Skin of body (tissue), 2 donors: ENCODE measurements around the genes NATD1, MAP2K3 and WSB1.

DNA sequence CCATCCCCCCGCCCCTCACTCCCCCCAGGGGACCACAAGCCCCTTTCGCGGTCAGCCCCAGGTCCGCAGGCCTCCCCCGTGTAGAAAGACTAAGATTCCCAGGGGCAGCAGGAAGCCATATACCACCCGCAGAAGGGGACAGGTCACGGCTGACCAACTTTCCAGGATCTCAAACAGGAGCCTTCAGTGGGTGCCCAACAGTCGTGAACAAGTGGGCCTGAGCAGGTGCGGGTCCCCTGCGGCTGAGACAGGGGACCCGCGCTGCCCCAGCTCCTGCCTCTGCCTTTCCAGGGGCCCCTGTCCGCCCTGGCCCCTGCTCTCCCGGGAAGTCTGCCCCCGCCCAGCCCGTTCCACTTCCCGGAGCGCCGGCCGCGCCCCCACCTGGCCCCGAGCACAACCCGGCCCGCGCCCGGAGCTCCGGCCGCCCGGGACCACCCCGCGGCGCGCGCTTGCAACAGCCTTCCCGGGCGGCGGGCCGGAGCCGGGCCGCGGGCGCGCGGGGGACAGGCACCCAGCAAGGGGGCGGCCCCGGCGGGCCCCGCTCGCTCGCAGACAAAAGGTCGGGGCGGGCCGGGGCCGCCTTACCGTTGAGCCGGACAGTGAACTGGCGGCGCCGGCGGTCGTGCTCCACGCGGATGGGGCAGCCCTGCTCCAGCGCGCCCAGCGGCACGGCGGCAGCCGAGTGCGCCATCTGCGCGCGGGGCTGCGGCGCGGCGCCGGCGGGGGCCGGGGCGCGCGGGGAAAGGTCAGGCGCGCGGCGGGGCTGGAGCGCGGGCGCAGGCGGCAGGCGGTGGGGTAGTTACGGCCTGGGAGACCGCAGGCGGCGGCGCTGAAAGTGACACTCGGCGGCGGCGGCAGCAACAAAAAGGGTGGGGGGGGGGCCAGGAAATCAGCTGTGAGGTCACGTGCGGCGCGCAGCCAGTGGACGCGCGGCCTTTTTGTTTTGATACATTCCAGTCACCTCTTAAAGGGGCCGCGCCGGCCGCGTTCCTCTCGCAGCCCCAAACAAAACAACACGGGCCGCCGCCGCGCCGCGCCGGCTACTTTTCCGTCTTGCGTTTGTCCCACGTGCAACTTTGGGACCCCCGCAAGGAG, at the start of gene NATD1:
NATD1 (minus strand) TSS at position 837 of the 1,095 bp plus-strand sequence.
- RAMPAGE, long total RNA, result no peak

DNA sequence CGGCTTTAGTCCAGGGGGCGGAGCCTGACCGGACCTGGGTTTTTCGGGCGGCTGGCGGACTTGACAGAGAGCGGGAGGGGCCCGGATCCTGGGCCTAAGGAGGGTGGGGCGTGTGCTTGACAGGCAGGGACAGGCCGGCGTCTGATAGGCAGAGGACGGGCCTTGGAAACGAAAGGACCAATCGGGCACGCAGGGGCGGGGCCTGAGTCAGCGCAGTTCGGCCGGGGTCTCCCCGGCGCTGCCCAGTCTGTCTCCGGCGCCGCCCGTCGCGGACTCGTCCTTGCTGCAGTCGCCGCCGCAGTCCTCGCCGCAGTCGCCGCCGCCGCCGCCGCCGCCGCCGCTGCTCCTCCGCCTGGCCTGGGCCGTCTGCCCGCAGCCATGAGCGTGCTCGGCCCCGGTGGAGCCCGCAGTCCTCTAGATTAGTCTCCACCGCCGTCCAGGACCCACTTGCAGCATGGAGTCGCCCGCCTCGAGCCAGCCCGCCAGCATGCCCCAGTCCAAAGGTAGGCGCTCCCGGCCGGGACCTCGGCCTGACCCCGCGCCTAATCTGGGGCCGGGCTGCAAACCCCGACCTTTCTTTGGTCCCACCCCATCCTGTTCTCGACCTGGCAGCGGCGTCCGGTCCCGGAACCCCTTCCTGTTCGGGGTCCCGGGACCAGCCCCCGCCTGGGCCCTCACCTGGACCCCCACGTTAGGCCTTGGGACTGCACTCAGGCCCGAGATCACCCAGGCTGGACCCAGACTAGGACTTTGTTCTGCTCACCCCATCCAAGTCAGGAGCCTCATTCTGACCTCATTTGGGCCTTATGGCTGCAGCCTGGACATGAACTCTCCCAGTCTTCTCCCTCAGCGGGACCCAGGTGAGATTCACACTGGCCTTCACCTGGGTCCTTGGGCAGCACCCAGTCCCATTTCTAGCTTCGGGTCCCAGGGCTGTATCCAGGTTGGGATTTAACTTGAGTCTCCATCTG, at the start of gene MAP2K3:
MAP2K3 (plus strand) TSS at position 245 of the 971 bp plus-strand sequence.
- RAMPAGE, long total RNA, result no peak

DNA sequence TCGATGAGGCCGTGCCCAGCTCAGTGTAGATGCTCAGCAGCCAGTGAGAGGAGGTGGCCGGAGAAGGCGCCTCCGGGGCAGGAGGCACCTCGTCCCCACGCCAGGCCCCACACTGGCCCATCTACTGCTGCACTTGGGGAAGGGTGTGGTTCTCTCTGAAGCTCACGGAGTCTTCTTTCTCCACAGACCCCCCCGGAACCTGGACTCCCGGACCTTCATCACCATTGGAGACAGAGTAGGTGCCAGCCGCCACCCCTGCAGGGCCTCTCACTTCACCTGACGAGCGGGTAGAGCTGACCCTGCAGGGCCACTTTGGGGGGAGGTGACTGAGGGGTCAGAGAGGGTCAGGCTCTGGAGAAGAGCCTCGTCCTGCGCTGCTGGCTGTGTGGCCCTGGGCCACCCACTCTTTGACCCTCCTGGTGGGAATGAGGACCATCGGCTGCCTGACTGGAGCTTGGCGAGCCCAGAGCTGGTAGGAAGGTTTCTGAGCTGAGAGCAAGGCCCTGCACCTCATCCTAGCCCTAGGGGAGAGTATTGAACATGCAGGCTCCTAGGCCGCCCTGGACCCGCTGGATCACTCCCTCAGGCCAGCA, 14.3 kb downstream of the MAP2K3 start:
- RAMPAGE, long total RNA, result no peak

GRCh38 chr17:21322392-21322673, 37.8 kb downstream of the MAP2K3 start:
- RAMPAGE, long total RNA, result no peak

GRCh38 chr17:21395221-21395420, 19.0 kb downstream of the KCNJ12 start:
- RAMPAGE, long total RNA, result no peak

- RAMPAGE, long total RNA, result no peak
Measured at GRCh38 chr17:21397321-21397958, 21.3 kb downstream of the KCNJ12 start.

DNA sequence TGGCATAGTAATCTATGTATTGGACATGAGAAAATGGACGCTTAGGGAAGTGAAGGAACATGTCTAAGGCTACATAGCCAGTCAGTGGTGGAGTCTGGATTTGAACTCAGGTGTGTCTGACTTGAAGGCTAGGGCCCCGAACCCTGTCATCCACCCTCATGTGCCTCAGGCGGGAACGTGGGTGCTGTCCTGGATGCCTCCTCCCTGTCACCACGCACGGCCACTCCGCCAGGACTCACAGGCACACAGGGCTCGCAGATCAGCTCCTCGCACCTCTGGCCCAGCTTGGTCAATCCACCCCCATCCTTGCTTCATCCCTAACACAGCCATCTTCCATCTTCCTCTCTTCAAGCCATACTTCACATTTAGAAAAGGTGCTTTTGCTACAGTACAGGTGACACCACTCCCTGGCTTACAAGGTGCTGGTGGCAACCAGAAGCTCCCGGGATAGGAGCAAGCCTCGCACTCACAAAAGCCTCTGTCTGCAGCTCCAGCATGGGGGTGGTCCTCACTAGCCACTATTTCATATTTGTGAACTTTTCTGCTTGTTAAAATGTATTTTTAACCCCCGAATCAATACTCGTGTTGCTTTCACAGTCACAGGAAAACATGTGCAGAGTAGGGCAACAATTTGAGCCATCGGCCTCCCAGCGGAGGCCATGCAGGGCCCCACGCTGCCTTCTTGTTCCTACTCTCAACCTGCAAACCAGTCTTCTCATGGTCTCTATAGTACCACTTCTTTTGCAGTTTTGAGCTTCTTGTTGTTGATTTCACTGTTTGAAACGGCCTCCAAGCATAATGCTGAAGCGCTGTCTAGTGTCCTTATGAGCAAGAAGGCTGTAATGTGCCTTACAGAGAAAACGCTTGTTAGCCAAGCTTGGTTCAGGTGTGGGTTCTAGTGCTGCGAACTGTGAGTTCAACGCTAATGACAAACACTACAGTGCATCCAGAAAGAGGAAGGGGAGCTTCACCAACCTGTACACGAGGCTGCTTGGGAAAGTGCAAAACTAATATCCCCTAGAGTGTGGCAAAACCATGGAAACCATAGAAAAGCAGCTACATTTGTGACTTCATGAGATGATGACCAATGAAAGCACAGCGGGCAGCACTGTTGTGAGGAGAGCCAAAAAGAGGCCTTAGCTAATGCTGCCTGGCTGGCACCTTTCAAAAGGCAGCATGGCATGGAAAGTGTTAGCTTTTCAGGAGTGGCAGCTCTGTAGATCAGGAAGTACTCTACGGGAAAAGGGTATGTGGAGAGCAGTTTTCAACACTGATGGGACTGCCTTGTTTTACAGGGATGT, 155.1 kb downstream of the KCNJ12 start:
- RAMPAGE, long total RNA, result no peak

GRCh38 chr17:21674203-21674854, 18.0 kb upstream of the KCNJ18 start:
- RAMPAGE, long total RNA, result no peak

DNA sequence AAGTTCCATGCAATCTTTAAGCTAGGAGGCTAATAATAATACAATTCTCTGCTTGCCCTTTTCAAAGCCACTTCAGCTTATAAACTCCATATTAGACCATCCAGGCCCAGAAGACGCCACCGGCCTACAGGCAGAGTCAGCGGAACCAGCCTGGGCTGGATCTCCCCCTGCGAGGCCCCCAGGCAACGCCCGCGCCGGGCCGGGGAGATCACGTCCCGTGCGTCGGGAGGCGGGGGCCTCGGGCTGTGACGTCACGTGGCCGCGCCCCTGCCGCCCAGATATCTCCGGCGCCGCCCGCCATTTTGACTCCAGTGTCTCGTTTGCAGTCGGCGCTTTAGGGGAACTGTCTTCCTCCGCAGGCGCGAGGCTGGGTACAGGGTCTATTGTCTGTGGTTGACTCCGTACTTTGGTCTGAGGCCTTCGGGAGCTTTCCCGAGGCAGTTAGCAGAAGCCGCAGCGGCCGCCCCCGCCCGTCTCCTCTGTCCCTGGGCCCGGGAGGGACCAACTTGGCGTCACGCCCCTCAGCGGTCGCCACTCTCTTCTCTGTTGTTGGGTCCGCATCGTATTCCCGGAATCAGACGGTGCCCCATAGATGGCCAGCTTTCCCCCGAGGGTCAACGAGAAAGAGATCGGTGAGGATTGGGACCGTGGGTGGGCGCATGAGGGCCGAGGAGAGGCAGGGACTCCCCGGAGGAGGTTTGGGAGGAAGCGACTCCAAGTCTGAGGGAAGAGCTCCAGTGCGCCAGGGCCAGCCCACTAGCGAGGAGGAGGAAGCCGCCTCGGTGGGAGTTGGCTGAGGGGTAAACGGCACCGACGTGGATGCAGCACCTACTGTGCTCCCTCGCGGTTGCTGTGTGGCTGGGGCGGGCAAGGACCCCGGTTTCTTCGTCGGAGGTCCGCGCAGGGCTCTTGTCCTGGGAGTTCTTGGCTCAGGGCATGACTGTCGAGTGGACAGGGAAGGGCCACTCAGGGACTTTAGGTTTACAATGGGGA, at the start of gene WSB1:
WSB1 (plus strand) TSS at position 311 of the 993 bp plus-strand sequence.
- RAMPAGE, long total RNA, result no peak

- RAMPAGE, long total RNA, result no peak
Measured at GRCh38 chr17:27296274-27296840, 2.4 kb downstream of the WSB1 start.

DNA sequence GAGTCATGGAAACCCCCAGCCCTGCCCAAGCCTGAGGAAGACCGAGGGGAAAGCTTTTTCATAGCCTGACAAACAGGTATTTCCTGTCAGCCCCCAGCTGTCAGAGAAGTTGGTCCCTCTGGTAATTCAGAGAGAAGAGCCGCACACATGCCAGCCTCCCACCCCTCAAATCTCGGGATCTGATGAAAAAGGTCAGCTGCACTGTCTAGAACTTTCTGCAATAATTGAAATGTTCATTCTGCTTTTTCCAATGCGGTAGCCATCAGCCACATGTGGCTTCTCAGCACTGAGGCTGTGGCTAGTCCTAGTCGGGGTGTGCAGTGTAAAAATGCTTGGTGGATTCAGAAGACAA, 50.5 kb downstream of the KSR1 start:
- RAMPAGE, long total RNA, result no peak

- RAMPAGE, long total RNA, result no peak
Measured at GRCh38 chr17:27559108-27559384, 71.9 kb upstream of the LGALS9 start.

DNA sequence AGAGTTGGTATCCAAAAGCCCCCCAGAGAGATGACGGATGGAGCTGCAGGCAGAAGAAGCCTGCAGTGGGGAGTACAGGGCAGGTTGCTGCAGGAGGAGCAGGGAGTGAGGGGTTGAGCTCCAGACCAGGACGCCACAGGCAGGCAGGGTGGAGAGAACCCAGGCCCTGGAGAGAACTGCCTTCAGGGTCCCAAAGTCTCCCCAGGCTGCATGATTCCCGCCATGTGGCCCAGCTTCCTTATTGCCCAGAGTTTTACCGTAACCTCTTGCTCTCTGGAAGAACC, 11.5 kb upstream of the NOS2 start:
- RAMPAGE, long total RNA, result no peak

DNA sequence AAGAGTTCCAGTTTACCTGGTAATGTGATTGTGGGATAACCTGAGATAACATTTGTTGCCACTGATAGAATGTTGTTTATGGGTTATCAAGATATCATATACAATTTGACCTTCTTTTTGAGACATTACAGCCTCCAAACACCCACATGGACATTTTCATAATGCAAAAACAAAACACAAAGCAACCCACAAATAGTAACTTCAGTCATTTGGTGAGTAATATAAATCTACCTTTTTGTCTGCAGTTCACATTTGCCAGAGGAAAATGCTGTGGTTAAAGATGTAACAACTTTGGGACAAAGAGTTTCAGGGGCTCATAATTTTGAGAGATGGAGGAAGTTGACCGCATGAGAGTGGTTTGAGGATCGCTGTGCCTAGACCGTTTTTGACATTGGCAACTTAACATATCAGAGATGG, 3.9 kb downstream of the NLK start:
- RAMPAGE, long total RNA, result no peak

DNA sequence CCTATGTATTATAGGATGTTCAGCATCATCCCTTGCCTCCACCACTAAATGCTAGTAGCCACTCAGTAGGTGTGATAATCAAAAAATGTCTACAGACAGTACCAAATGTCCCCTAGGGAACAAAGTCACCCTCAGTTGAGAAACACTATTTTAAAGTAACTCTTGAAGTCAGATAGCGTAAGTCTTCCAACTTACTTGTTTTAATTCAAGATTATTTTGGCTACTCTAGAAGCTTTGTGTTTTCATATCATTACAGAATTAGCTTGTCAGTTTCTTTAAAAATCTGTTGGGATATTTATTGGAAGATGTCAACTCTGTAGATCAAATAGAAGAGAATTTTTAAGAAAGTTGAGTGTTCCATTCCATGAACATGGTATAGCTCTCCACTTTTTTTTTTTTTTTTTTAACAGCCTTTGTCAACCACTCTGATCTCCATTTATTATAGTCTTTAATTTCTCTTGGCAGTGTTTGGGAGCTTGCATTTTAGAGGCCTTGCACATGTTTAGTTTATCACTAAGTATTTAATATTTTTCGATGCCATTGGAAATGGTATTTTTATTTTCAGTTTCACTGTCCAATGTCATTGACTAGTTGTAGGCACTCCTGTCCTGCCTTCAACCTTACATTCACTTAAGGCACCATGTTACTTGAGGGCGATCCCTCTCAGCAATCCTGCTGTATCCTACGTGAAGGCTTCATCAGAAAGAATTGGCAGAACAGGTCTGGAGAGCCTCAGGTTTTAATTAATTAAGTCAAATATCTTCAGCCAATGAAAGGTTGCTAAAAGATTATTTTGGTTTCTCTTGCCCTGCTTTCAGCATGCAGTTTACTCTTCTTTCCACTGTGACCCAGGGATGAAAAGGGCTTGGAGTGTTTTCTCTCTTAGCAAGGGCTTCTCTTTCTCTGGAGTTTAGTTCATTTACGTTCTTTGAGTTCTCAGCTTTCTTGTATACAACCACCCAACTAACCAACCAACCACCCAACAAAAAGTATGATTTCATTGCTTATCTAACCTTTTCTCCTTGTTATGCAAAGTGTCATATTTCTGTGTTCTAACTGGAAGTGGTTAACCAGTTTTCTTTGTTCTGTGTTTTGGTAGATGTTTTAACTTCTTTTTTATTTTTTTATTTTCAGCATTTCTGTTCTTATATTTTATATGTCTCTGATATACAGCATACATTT, 29.0 kb downstream of the NLK start:
- RAMPAGE, long total RNA, result no peak

- RAMPAGE, long total RNA, result no peak
Measured at GRCh38 chr17:28087027-28087998, 44.8 kb downstream of the NLK start.

- RAMPAGE, long total RNA, result no peak
Measured at GRCh38 chr17:28094239-28094837, 51.9 kb downstream of the NLK start.

- RAMPAGE, long total RNA, result no peak
Measured at GRCh38 chr17:28266230-28266572, 52.8 kb upstream of the TMEM97 start.

DNA sequence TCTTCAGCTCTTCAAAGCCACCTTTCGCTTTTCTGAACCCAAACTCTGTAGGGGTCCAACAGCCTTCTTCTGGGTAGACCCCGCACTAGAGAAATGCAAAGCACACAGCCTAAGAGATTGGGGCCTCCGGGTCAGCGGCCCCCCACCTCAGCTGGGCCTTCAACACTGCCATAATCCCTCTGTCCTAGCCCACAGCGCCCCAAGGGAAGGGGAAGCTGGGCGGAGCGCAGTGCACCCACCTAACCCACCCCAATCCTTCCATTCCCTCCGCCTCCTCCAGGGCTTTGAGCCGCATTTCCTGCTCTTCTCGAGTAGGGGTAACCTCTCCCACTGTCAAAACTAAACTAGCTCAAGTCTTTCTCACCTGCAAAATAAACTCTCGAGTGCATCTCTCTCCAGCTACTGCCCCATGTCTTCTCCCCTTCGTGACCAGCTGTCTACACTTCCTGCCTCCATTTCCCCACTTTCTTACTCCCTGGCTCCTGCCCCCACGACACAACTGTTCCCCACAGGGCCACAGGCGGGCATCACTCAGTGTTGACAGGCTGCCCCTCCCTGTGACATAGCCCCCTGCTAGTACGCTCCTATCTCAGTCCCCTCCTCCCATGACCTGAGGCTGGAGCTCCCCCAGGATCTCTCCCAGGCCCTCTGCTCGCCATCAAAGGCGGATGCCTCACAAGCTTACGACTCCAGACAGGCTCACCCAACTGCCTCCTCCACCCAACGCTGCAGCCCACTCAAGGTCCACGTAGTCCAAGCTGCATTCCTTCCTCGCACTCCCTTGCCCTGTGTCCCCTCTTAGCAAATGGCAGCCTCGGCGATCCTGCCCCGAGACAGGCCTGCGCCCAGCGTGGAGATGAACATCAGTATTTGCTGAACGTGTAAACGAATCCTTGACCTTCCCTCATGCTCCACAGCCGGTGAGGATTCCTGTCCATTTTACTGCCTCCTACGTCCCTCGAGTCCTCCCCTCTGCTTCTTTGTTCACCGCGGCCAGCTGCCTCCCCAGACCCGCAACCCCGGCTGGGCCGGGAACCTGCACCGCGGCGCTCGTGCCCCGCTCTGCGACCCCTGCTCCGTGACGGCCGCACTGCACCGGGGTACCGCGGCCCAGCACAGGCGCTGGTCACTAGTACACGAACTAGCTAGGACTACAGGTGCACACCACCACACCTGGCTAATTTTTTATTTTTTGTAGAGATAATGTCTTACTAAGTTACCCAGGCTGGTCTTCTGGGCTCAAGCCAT, 1.1 kb upstream of the TMEM97 start:
- RAMPAGE, long total RNA, result no peak

- RAMPAGE, long total RNA, result no peak
Measured at GRCh38 chr17:28398009-28398782, 7.8 kb downstream of the SLC46A1 start.